ENCODE data around the gene PTCH1.

DNA sequence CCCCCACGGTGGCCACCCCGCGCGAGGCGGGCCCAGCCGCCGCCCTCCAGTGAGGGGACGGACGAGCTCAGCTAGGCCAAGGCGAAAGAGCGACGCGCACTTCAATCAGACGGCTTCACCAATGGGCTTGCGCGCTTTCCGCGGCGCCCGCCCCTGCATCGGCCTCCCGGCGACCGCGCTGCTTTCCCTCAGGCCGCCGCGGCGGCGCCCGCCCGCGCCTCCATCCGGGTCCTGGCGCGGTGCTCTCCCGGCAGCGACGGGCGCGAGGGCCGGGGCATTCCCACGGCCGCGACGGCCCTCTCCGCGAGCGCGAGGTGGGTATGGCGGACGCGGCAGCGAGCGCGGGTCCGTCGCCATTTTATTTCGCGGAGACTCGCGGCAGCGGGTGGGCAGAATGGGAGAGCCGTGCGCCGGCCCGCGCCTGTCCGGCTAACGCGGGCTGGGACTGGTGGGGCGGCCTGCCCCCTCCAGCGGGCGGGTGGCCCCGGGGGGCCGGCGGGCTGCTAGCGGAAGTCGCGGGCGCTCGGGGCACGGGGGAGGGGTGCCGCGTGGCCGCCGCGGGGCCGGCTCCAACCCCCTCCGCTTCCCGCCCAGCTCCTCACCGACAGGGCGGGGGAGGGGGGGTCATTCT lies 81.9 kb downstream of the PTPDC1 start:
- PRO-cap: unidirectional peak, plus-strand start at position 229 of the sequence; bidirectional peak, plus-strand start outside the sequence, minus-strand start at position 602 of the sequence

DNA sequence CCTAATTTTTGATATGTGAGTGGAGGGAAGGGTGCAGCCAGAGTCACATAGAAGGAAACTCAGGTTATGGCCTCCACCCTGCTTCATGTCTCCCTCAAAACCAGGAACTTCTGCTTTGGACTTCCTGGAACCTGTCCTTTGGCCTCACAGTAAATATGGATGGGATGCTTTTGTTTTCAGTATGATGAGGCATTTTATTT lies 19.0 kb downstream of the ZNF169 start:
- PRO-cap: no peak

- PRO-cap: no peak
Observed at GRCh38 chr9:94444654-94445151, 70.3 kb downstream of the MFSD14B start.

DNA sequence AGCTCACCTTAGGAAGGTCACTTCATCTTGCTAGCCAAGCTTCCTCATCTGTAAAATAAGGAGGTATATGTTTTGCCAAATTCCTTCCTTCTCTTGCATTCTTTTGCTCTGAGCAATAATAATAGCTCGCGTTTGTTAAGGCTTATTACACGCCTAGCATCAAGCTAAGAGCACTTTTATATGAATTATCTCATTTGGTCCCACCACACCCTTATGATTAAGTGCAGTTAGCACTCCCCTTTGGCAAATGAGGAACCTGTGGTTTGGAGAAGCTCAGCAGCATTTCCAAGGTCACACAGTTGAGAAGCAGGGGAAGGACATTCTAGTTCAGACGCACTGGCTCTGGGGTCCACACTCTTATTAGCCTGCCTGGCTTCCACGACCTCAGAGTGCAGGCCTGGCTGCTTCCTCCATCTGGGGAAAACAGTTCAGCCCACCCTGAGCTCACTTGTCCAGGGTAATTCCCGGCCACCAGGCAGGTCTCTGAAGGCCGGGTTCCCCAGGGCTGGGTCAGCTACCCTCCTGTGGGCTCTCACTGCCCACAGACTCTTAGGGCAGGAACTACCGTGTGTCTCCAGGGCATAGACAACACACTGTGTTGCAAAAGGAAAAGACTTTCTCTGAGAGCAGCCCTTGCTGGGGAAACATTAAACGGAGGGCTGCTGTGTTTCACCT lies 9.9 kb upstream of the FBP1 start:
- PRO-cap: no peak

GRCh38 chr9:94656208-94656604 lies 16.9 kb upstream of the FBP1 start:
- PRO-cap: no peak

- PRO-cap: no peak
Observed at GRCh38 chr9:94667463-94668105, 28.3 kb upstream of the FBP1 start.

DNA sequence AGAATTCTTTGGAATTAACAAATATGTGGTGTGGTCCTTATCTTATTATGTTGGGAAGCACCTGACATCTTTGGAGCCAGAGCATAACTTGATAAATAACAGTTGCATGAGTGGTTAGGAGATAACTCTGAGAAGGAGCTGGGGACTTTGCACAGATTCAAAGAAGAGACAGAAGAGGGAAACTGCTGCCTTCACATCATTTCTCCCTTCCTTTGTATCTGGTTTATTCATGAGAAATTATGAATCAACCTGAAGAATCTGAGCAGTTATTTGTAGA lies 146.8 kb downstream of the AOPEP start:
- PRO-cap: no peak

GRCh38 chr9:94966007-94966648 lies 239.6 kb downstream of the AOPEP start:
- PRO-cap: no peak

DNA sequence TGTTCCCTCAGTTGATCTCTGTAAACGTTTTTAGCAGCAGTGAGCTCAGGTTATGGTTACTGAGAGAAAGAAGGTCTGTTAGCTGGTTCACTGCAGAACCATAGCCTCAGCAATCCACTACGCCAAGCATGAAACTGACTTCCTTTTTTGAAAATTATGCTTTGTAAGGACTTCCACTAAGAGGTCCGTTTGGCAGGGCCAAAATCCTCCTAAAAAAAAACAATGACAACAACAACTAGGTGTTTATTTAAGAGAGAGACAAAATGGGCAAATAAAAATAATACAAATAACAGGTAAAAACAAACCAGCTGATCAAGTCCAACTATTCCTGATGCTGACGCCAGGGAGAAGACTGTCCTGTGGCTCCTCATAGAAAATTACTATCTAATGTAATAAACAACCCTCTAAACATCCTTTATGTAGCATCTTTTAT lies 273.4 kb downstream of the AOPEP start:
- PRO-cap: no peak

- PRO-cap: no peak
Observed at GRCh38 chr9:95021580-95022178, 295.2 kb downstream of the AOPEP start.

GRCh38 chr9:95022778-95023873 lies 294.4 kb downstream of the FANCC start:
- PRO-cap: bidirectional peak, plus-strand start at chr9:95023803, minus-strand start at chr9:95023705

- PRO-cap: no peak
Observed at GRCh38 chr9:95042302-95042836, 275.1 kb downstream of the FANCC start.

DNA sequence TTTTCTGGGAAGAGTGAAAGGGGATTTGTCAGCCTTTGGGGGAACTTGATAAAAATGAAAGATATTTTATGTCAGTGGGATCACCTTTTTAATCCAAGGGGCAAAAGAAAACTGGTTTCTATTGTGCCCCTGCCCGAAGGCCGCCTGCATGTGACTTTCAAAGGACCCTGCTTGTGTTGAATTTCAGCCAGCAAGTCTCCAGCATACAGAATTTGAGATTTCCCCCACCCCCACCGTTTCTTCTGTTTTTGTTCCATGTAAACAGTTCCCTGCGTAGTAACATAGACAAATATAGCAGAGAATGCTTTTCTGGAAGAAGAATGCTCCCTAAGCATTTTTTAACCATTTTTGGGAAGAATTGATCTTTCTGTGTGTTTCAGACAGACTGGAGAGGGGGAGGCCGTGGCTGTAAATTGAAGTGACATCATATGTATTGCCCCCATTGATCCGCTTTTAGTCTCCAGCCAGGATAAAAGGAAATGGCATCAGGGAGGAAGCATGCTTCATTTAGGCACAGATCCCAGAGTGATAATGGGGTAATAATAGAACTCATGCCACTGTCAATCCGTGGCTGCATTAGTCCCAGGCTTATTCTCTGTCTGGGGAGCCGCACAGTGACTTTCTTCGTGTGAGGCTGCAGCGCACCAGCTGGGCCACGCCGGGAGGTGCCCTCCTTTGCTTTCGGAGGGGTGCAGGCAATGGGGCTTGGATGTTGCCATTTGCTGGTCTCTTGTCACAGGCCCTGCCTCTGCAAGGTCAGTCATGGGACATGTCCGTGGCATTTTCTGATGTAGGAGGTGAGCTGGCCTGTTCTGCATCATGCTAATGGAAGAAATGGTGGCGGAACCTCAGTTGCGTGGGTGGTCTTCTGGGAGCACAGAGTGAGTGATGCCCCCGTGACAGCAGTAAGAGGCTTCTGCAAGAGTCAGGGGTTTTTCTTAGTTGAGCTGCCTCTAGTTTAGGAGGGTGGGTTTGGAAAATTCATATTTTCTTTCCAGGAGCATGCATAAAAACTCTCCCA lies 261.5 kb downstream of the FANCC start:
- PRO-cap: unidirectional peak, plus-strand start at position 597 of the sequence

- PRO-cap: no peak
Observed at GRCh38 chr9:95068981-95069464, 248.5 kb downstream of the FANCC start.

- PRO-cap: no peak
Observed at GRCh38 chr9:95084228-95084884, 233.2 kb downstream of the FANCC start.

DNA sequence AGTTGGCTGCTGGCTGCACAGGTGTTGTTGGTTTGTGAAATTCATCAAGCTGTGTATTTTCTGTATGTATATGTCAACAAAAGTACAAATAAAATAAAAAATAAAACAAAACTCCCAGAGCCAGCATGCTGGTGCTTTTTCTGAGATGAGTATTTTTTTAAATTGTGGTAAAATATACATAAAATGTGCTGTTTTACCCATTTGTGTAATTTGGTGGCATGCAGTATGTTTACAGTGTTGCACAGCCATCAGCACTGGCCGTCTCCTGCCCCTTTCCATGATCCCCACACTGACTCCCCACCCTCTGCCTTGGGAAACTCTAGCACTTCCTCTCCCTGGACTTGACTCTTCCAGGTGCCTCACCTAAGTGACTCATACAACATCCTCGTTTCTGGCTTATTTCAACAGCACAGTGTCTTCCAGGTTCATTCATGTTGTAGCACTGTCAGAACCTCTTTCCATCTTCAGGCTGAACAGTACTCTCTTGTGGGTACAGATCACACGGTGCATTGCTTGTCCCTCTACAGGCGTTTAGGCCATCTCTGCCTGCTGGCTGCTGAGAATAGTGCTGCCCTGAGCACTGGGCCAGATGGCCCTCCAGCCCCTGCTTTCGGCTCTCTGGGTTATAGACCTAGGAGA lies 212.0 kb downstream of the FANCC start:
- PRO-cap: no peak

GRCh38 chr9:95447890-95448595 lies 61.0 kb downstream of the PTCH1 start:
- PRO-cap: no peak

- PRO-cap: no peak
Observed at GRCh38 chr9:95462162-95463318, 46.5 kb downstream of the PTCH1 start.

DNA sequence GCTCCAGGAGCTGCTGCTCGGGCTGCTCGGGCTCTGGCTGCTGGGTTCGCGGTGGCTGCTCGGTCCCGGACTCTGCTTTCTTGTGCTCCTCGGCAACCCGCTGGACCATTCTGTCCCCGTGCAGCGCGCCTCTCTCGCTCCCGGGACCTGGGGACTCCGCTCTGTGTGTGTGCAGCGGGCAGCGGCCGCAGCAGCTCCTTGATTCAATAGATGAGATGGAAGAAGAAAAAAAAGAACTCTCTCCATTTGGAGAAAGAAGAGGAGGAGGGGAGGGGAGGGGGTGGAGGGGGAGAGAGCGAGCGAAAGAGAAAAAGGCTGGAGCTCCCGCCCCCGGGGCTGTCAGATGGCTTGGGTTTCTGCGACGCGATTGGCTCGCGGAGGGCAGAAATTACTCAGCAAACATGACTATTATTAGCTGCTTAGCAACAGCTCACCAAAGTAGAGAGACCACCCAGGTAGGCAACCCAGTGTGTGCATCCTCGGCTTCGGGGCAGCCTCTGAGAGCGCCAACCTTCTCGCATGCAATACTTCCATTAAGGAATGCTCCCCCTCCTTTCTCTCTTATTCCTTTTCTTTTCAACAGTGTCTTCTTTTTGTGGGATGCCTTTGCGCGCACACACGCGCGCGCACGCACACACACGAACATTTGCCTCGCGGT lies at the start of gene PTCH1:
TSS of gene PTCH1 (minus strand) at position 282 of the 658 bp plus-strand sequence.
- PRO-cap: bidirectional peak, plus-strand start at position 471 of the sequence, minus-strand start at position 163 of the sequence

- PRO-cap: no peak
Observed at GRCh38 chr9:96015974-96016712, 140.7 kb downstream of the ERCC6L2 start.